ENCODE data around the genes CRNKL1 and RALGAPA2.

- PRO-cap: no peak
- RAMPAGE, long total RNA: no peak
These were observed 6.8 kb upstream of the NAA20 start for GRCh38 chr20:20010342-20010759.

DNA sequence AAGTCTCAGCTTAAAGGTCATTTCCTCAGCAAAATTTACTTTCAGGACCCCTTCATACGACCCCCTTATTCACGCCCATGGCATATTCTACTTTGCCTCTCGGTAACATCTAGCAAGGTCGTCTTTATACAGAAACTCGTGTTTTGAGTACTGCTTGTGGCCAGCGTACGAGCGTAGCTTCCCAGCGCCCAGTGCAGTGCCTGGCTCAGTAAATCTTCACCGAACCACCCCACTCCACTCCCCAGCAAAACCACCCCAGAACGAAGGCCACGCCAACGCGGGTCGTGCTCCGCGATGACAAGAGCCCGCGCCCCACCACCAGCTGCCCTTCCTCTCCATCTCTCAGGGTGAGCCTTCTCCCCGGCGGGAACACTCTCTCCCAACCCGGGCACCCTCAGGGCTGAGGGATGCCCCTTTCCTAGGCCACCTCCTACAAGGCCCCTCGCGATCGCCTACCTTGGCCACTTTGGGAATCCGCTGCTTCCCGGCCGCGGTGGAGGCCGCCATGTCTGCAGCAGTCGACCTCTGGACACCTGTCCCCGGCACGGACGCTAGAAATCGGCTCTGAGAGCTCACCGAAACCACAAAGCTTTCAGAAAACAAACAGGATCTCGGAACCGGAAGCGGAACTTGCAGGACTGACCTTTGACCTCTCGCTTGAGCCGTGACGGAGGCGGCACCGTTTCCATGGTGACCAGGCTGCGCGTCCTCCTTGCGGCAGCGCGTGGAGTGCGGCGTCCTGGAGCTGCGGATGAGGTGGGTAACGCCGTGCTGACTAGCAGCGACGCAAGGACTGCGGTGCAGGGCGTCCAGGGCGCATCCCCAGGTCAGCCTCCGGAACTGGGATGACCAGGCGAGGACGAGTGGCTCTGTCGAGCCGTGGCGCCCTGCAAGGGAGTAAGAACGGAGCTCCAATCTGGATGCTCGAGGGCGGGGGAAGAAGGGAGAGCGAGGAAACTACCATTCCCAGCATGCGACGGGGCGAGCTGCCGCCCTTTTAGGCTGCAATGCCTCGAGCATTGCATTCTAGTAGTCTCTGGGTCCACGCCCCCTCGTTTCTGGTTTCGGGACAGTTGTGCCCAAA, at the start of gene CRNKL1:
TSS of gene CRNKL1 (minus strand) at position 631 of the 1,084 bp plus-strand sequence.
- PRO-cap: no peak
- RAMPAGE, long total RNA: start-site peak on the minus strand centred at position 603 of the sequence, 25 bp wide, 123 and 291 reads in 2 replicates

GRCh38 chr20:20102849-20103302, 50.5 kb downstream of the CFAP61 start:
- PRO-cap: no peak
- RAMPAGE, long total RNA: no peak

DNA sequence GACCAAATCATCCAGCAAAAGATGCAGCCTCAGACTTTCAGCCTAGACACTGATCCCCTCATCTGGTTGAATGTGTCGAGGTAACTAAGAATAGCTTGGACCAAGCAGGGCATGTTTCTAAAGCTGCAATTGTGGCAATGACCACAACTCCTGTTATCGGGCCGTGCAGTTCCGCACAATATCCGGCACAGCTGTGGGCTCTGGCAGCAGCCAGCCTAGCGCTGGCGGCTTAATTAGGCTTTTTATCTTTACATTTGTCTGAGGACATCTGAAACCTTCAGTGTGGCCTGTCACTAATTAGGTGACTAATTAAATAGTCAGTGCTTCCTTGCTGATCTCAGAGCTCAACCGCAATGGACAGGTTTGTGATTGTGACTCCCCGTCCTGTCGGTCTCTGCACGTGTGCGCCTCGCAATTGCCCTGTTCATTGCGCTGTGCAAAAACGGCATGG, 134.9 kb upstream of the INSM1 start:
- PRO-cap: no peak
- RAMPAGE, long total RNA: no peak

DNA sequence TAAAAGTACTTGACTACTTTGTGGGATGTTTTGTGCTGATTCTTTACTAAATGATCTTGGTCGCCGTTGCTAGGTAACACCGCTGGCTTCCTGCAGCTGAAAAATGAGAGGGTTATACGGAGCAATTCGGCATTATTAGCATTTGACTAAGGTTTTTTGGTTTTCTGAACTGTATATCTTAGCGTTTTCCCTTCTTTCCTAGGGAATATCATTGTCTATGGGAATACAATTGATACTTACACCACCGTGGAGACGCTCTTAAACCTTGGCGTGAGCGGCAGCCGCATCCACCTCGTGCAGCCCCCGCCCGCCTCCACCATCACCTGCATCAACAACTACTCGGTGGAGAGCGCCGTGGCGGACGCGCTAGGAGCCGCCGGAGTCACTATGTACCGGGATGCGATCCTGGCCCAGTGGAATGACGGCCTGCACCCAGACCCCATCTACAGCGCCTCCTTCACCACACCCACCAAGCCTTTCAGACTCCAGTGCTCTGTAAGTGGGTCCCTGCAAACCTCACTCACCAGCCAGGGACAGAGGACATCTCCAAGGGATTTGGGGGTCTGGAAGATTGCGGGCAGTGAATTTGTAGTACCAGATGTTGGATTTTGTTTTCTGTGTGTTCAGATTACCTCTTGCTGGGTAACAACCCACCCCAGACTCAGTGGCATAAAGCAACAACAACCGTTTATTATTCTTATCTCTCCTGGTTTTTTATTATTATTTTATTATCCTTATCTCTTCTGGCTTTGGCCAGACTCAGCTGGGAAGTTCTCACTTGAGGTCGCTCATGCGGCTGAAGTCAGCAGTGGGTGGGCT, 90.7 kb upstream of the INSM1 start:
- PRO-cap: no peak
- RAMPAGE, long total RNA: no peak

DNA sequence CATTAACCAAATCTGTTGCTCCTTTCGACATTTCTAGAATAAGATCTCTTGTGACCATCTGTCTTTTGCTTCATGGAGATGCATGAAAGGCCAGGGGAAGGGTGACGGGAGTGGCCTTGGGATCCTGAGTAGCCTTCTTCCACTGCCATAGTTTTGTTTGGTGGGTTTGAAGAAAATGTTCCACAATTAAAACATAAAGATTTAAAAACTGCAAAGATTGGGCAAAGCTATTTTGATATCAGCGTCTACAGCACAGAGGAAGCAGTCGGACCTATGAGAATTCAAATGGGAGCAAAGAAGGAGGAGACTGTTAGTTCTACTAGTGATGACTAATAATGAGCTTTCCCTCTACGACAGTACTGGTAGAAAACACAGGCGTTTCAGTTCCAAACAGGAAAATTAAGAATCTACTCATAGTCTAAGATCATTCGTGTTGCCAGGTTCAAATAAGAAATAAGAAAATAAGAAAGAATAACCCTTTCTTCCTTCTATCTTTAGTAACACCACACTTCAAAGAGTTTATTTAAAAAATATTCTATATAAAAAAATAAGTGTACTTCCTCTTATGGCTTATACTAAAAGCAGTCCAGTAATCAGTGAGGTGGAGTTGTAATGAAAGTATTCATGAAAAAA, 121.2 kb downstream of the INSM1 start:
- PRO-cap: no peak
- RAMPAGE, long total RNA: no peak

- PRO-cap: no peak
- RAMPAGE, long total RNA: no peak
These were observed 29.0 kb downstream of the RALGAPA2 start for GRCh38 chr20:20683325-20683910.

DNA sequence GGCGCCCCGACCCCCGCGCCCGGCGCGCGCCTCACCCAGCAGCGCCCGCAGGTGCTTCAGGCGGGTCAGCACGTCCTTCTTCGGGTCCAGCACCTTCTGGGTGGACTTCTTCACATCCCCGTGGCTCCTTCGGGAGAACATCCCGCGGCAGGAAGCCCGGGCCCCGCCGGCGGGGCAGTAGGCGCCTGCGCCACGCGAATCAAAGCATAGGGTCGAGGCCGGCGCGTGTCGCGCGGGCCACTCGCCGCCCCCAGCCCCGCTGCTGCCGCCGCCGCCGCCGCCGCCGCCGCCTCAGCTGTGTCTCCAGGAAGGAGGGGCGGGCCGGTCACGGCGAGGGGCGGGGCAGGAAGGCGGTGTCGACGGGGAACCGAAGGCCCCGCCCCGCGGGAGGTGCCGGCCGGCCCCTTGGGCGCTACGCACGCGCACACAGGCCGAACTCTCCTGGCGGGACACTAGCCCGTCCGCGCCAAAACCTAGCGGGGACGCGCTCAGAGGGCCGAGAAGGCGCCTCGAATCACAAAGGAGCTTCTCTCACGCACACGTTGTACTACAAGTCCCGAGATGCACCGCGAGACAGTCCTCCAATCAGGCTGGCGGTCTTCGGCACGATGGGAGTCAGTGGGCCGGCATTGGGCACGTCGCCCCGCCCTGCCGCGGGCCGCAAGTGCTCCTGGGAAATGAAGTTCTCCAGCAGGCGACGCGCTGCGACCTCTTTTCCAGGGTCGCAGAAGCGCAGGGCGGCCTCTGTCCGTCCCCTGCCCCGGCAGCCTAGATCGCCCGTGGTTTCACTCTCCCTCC, at the start of gene RALGAPA2:
TSS of gene RALGAPA2 (minus strand) at position 305 of the 798 bp plus-strand sequence.
- PRO-cap: unidirectional peak, minus-strand start at position 293 of the sequence
- RAMPAGE, long total RNA: no peak

GRCh38 chr20:21159837-21160206, 33.9 kb downstream of the KIZ start:
- PRO-cap: no peak
- RAMPAGE, long total RNA: no peak

- PRO-cap: no peak
- RAMPAGE, long total RNA: no peak
These were observed 48.9 kb downstream of the KIZ start for GRCh38 chr20:21174902-21175101.

GRCh38 chr20:21361428-21361823, 35.9 kb downstream of the NKX2-4 start:
- PRO-cap: no peak
- RAMPAGE, long total RNA: no peak

DNA sequence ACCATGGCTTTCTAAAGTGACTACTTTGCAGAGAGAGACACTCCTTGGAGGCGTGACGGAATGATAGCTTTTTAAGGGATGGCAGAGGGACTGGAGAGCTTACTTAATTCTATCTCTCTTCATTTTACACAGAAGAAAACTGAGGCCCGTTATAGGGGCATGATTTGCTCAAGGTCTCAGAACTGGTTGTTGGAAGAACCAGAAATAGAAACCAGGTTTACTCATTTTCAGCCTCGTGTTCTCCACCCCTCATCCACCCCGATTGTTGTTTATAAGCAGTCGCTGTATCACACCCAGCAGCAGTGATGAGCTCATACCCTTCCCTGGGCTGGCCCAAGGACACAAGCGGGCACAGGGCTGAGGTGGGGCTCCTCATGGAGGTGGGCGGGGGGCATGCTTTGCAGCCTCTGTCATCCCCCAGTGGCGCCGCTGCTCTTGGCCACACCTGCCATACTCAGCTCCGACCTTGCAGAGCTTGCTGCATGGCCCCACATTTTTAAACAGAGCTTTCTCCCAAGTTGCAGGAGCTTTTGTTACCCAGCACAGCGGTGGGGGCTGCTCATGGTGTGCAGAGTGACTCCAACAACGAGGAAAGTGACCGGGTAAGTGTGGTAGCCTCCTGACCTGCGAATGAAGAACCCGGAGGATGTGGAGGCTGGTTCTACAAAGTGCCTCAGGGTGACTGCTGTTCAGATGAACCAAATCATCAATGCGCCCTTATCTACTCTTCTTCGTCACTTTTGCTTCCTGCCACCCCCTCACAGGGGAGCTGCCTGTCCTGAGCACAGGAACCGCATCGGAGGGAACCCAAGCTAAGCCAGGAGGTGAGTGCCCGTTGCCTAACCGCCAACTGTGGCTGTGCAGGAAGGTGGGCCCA, 43.5 kb upstream of the NKX2-2 start:
- PRO-cap: no peak
- RAMPAGE, long total RNA: no peak

- PRO-cap: no peak
- RAMPAGE, long total RNA: no peak
These were observed 50.5 kb upstream of the NKX2-2 start for GRCh38 chr20:21564225-21564838.

DNA sequence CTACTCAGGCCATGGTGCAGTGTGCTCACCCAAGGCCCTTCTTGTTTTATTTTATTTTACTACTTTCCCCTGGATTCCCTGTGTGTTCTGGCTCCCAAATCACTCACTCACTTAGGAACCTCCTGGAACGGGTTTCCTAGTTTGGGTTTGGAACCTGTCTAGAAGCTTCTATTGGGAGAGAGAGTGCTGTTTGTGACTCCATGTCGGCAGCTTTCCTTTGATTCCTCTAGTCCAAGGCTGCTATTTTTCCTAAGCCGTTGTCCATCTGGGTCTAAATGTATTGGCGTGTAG, 70.8 kb downstream of the FOXA2 start:
- PRO-cap: no peak
- RAMPAGE, long total RNA: no peak

DNA sequence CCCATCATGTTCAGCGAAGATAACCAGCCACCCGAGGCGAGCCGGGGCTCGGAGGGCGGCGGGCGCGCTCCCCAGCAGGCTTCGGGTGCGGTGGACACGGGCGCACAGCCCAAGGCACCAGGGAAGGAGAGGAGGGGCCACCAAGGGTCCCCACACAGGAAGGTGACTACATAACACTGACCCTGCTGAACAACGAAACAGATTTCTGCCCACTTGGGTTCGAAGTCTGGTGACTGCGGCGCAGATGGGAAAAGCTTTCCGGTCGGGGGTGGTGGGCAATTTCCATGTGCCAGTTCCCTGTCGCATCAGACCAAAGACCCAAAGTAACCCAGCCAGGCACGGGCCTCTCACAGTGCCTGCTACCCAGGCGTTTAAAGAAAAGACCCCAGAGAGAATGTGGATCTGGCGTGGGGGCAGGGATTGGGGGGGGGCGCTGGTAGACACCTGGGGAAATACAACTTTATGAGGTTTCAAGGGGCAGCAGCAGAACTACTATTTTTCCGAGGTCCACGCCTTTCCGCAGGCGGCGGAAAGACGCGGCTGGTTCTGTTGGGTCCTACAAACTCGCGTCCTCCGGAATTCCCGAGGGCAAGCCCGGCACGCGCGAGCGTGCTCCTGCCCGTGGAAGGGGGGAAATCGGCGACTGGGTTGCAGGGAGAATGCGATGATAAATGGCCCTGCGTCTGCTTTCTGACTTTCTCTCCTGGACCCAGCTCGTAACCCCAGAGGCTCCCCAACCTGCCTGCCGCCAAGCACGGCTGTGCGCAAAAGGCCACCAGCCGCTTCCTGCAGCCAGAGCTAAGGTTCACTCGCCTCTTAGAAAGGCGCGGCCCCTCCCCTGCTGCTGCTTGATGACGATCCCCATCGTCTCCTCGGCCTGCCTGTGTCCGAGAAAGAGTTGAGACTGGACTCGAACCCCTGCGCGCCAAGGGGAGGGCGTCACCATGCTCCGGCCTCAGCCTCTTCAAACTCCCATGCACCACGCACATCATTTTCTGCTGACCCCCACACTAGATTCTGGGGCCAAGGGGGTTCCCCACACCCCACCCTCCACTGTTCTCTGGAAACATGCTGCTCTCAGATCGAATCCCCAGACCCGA, 6.9 kb downstream of the FOXA2 start:
- PRO-cap: no peak
- RAMPAGE, long total RNA: no peak

DNA sequence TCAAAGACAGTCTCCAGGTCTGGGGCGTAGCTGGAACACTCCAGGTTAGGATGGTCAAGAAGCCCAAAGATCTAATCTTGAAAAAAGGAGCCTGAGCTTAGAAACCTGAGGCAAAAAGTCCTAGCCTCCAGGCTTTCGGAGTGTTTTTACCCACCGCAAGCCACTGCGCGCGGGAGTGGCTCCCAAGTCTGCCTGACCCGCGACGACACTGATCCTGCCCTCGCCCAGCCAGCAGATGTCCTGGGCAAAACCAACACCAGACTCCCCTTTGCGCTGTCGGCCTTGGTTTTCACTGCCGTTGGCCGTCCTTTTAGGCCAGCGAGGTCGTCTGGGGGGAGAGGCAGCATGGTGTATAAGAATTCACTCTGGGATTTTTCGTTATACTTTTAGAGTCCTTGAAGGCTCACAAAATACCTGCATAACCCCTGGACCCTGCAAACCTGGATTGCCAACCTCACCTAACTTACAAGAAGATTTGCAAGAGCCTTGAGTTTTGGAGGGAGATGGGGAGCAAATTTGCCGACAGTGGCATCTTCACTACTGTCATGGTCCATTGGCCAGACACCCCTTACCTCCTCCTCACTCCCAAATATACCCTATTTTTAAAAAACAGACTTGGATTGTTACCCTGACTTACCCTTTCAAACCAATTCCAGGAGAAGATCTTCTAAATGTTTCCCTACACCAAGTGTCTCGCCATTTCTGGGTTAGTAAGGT, 4.6 kb downstream of the FOXA2 start:
- PRO-cap: no peak
- RAMPAGE, long total RNA: no peak

- PRO-cap: no peak
- RAMPAGE, long total RNA: no peak
These were observed 4.1 kb downstream of the FOXA2 start for GRCh38 chr20:22580339-22580533.

GRCh38 chr20:22582467-22582755, 2.0 kb downstream of the FOXA2 start:
- PRO-cap: no peak
- RAMPAGE, long total RNA: no peak

DNA sequence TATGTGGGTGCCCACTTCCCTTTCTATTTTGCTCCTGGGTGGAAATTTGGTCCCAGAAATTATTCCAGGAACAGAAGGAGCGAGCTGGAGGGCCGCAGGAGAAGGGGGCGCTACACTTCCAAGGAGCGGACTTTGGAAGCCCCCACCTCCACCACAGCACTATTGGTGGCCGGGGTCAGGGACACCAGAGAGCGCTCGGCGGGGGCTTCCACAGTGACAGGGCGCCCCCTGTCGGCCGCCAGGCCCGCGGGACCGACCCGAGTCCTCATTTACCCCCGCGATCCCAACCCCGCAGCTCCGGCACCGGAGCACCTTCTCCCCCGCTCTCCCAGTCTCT, 2.2 kb upstream of the FOXA2 start:
- PRO-cap: no peak
- RAMPAGE, long total RNA: no peak

GRCh38 chr20:23049210-23049497, 318 bp downstream of the THBD start:
- PRO-cap: no peak
- RAMPAGE, long total RNA: no peak